ENCODE measurements around a stretch of chr6.

DNA sequence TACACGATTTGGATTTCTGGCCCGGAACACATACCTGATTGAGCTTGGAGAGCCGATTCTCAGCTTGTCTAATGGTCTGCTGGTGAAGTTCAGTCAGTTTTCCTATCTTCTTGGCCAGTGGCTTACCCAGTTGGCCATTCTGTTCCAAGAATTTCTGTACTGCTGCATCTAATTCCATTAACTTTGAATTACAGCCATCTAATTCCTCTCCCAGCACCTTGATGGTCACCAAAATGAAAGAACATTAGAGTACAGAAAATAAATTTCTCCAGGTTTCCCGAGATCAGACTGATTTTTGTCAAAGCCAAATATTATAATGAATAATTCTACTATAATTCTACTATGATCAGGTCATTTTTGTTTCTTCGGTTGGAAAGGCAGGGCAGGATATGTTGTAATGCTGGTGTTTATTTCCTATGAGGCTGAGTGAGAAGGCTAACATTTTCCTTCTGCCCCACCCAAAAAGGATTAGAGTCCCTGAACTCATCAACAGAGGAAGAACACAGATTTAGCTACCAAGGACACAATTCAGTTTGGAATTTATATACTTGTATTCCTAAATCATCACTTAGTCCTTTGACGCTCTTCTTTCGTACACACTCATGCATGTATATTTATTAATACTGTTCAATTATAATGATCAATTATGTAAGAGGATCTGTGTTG lies 319.0 kb downstream of the SYNE1 start:
- RAMPAGE, long total RNA, result no peak
- RRBS, result no CpG with 5 or more reads among the region's 7 CpGs
PRO-cap:
- standard, result no peak
- CoPRO, capped RNA only, 2 experiments, result no peak in any of the 2 experiments
- CoPRO, capped and uncapped RNA, 2 experiments, result no peak in any of the 2 experiments
- CoPRO, uncapped RNA only, 2 experiments, result no peak in any of the 2 experiments
CAGE:
- cytosol, long polyA plus RNA, result no peak
- long polyA plus RNA, result no peak
- nucleolus, long total RNA, result no peak
- nucleus, long polyA plus RNA, result no peak

DNA sequence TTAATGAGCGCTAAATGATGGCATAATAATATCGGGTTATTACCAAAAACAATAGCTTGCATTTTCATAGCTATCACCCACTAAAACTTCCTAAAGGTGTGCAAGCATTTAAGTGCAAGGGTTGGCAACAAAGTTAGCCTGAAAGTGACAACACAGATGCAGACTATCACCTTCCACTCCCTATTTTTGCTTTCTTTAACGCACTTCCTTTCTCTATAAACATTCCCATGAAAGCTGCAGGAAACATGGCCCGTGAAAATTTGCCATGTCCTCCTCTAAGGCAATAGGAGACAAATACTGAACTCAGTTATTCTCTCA lies 2.7 kb downstream of the MYCT1 start:
- RAMPAGE, long total RNA, result no peak
- RRBS, result no CpG with 5 or more reads among the region's 4 CpGs
PRO-cap:
- standard, result no peak
- CoPRO, capped RNA only, 2 experiments, result no peak in any of the 2 experiments
- CoPRO, capped and uncapped RNA, 2 experiments, result no peak in any of the 2 experiments
- CoPRO, uncapped RNA only, 2 experiments, result no peak in any of the 2 experiments
CAGE:
- cytosol, long polyA plus RNA, result no peak
- long polyA plus RNA, result no peak
- nucleolus, long total RNA, result no peak
- nucleus, long polyA plus RNA, result no peak

DNA sequence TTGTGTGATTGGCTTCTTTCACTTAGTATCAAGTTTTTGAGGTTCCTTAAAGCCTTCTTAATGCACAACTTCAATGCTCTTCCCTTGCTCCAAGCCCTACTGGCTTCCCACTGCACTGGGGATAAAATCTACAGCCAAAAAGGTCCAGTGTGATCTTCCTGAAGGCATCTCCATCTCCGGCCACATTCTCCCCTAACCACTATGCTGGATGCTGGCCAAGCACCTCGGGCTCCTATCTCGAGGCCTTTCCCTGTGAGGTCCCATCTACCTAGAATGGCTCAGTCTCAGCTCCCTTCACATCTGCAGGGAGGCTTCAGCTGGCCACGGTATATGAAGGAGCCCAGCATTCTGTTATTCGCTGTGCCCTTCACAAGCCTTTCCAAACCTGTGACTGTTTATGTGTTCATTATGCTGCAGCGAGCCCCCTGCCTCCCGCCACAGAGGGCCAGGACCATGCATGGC lies 48.0 kb downstream of the CNKSR3 start:
- RAMPAGE, long total RNA, result no peak
- RRBS, result no CpG with 5 or more reads among the region's 7 CpGs
PRO-cap:
- standard, result no peak
- CoPRO, capped RNA only, 2 experiments, result no peak in any of the 2 experiments
- CoPRO, capped and uncapped RNA, 2 experiments, result no peak in any of the 2 experiments
- CoPRO, uncapped RNA only, 2 experiments, result no peak in any of the 2 experiments
CAGE:
- cytosol, long polyA plus RNA, result no peak
- long polyA plus RNA, result no peak
- nucleolus, long total RNA, result no peak
- nucleus, long polyA plus RNA, result no peak

DNA sequence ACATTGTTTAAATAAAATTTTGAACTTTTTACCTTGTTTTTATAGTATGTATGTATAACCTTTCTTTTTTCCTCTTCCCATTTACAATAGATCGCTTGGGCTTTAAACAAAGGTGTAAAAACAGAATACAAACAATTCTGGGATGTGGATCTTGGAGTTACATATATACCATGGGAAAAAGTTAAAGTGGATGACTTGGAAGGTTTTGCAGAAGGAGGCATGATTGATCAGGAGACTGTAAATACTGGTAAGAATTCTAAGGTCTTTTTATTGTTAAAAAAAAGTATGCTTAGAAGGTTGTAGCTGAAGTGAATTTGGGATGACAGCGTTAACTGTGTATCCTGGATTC lies 86.8 kb downstream of the SCAF8 start:
- RAMPAGE, long total RNA, result no peak
- RRBS, result no CpG with 5 or more reads among the region's 2 CpGs
PRO-cap:
- standard, result no peak
- CoPRO, capped RNA only, 2 experiments, result no peak in any of the 2 experiments
- CoPRO, capped and uncapped RNA, 2 experiments, result no peak in any of the 2 experiments
- CoPRO, uncapped RNA only, 2 experiments, result no peak in any of the 2 experiments
CAGE:
- cytosol, long polyA plus RNA, result no peak
- long polyA plus RNA, result no peak
- nucleolus, long total RNA, result no peak
- nucleus, long polyA plus RNA, result no peak

DNA sequence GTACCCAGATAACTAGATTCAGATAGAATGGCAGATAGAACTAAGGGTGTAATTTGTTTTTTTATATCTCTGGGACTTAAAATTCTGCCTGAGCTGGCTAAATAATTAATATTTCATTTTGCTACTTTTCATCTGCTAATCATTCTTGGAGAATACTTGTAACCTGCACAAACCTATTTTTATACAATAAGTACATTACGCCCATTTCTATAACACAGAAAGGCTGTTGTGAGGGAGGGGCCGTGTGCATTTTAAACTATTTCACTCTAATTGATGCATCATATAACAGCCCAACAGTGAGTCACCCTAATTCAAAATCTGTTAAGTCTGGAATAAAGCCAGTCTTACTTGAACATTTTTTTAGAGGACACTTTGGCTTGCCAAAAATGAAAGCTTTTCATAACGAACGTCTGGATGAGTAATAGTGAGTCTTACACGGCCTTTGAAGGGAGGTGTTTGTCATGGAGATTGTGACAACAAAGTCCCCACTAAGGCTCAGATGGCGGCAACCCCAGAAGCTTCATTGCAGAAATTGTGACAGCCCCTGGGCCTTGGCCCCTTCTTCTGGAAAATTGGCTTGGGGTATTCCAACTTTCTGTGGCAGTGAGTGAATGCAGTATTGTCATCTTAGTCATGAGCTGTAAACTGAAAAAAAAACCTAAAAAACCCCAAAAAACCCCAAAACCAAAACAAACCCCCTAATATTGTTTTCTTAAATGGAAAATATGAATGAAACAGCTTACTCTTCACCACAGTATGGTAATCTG lies 92.7 kb upstream of the CLDN20 start:
- RAMPAGE, long total RNA, result no peak
- RRBS, result no CpG with 5 or more reads among the region's 6 CpGs
PRO-cap:
- standard, result no peak
- CoPRO, capped RNA only, 2 experiments, result no peak in any of the 2 experiments
- CoPRO, capped and uncapped RNA, 2 experiments, result no peak in any of the 2 experiments
- CoPRO, uncapped RNA only, 2 experiments, result no peak in any of the 2 experiments
CAGE:
- cytosol, long polyA plus RNA, result no peak
- long polyA plus RNA, result no peak
- nucleolus, long total RNA, result no peak
- nucleus, long polyA plus RNA, result no peak

DNA sequence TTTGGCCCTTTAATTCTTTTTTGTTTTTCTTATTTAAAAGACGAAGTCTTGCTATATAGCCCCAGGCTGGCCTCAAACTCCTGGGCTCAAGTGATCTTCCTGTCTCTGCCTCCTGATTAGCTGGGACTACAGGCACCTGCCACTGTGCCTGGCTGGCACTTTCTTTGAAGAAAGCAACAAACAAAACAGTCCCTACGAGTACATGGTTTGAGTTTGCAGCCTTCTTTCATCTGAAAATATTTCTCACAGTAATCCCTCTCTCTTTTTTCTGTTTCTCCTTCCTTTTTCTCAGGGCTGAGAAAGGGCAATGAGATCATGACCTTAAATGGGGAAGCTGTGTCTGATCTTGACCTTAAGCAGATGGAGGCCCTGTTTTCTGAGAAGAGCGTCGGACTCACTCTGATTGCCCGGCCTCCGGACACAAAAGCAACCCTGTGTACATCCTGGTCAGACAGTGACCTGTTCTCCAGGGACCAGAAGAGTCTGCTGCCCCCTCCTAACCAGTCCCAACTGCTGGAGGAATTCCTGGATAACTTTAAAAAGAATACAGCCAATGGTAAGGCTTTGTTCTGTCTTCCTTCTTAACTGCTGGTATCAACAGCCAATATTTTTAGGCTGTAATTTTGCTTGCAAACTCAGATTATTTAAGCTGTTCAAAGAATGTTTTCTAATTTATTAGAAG lies 80.7 kb upstream of the CLDN20 start:
- RAMPAGE, long total RNA, result no peak
- RRBS, result no CpG with 5 or more reads among the region's 6 CpGs
PRO-cap:
- standard, result no peak
- CoPRO, capped RNA only, 2 experiments, result no peak in any of the 2 experiments
- CoPRO, capped and uncapped RNA, 2 experiments, result no peak in any of the 2 experiments
- CoPRO, uncapped RNA only, 2 experiments, result no peak in any of the 2 experiments
CAGE:
- cytosol, long polyA plus RNA, result no peak
- long polyA plus RNA, result no peak
- nucleolus, long total RNA, result no peak
- nucleus, long polyA plus RNA, result no peak

- RAMPAGE, long total RNA, result no peak
- RRBS, result no CpG with 5 or more reads among the region's 6 CpGs
PRO-cap:
- standard, result no peak
- CoPRO, capped RNA only, 2 experiments, result peak in 1 of 2 experiments; most common plus-strand start chr6:155364064 (in 1)
- CoPRO, capped and uncapped RNA, 2 experiments, result no peak in any of the 2 experiments
- CoPRO, uncapped RNA only, 2 experiments, result no peak in any of the 2 experiments
CAGE:
- cytosol, long polyA plus RNA, result no peak
- long polyA plus RNA, result no peak
- nucleolus, long total RNA, result no peak
- nucleus, long polyA plus RNA, result no peak
Observed at GRCh38 chr6:155363885-155364223, 49.6 kb upstream of the TFB1M start.

DNA sequence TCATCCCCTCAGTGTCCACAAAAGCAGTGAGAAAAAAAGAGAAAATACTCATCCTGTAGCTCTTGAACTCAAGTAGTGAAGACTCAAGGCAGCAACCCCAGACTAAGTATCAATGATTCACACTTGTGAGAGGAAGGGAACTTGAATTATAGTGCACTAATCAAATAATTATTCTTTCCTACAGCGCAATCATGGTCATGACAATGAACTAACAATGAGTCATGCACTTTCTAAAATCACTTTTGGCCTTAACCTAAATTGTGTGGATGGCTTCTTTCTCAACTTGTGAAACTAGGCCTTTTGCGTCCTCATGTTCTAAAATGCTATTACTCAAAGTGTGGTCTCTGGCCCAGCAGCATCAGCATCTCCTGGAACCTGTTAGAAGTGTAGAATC lies 68.6 kb upstream of the NOX3 start:
- RAMPAGE, long total RNA, result no peak
- RRBS, result no CpG with 5 or more reads among the region's 2 CpGs
PRO-cap:
- standard, result no peak
- CoPRO, capped RNA only, 2 experiments, result no peak in any of the 2 experiments
- CoPRO, capped and uncapped RNA, 2 experiments, result no peak in any of the 2 experiments
- CoPRO, uncapped RNA only, 2 experiments, result no peak in any of the 2 experiments
CAGE:
- cytosol, long polyA plus RNA, result no peak
- long polyA plus RNA, result no peak
- nucleolus, long total RNA, result no peak
- nucleus, long polyA plus RNA, result no peak

DNA sequence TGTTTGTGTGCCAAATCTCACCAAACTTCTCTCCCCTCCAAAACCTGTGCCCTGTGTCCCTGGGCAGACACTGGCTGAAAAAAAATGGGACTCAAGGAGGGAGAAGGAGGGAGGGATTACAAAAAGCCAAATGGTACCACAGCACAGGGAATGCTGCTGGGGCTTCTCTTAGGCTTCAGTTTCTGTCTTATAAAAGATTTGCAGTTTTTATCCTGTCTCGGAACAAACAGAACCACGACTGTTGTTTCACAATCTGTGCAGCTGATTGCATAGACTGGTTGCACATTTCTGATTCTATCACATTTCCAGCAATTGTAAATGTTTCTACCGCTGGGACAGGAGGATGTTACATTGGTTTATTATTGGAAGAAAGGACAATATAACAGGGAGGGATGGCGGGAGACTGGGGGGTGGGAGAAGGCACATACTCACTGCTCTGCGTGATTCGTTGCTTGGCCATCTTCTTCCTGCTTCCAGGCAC lies 73.5 kb upstream of the ARID1B start:
- RAMPAGE, long total RNA, result no peak
- RRBS, result no CpG with 5 or more reads among the region's 6 CpGs
PRO-cap:
- standard, result no peak
- CoPRO, capped RNA only, 2 experiments, result no peak in any of the 2 experiments
- CoPRO, capped and uncapped RNA, 2 experiments, result no peak in any of the 2 experiments
- CoPRO, uncapped RNA only, 2 experiments, result no peak in any of the 2 experiments
CAGE:
- cytosol, long polyA plus RNA, result no peak
- long polyA plus RNA, result no peak
- nucleolus, long total RNA, result no peak
- nucleus, long polyA plus RNA, result no peak

GRCh38 chr6:156791194-156792029 lies 14.2 kb downstream of the ARID1B start:
- RAMPAGE, long total RNA, result no peak
- RRBS, result no CpG with 5 or more reads among the region's 11 CpGs
PRO-cap:
- standard, result no peak
- CoPRO, capped RNA only, 2 experiments, result no peak in any of the 2 experiments
- CoPRO, capped and uncapped RNA, 2 experiments, result no peak in any of the 2 experiments
- CoPRO, uncapped RNA only, 2 experiments, result no peak in any of the 2 experiments
CAGE:
- cytosol, long polyA plus RNA, result no peak
- long polyA plus RNA, result no peak
- nucleolus, long total RNA, result no peak
- nucleus, long polyA plus RNA, result no peak

DNA sequence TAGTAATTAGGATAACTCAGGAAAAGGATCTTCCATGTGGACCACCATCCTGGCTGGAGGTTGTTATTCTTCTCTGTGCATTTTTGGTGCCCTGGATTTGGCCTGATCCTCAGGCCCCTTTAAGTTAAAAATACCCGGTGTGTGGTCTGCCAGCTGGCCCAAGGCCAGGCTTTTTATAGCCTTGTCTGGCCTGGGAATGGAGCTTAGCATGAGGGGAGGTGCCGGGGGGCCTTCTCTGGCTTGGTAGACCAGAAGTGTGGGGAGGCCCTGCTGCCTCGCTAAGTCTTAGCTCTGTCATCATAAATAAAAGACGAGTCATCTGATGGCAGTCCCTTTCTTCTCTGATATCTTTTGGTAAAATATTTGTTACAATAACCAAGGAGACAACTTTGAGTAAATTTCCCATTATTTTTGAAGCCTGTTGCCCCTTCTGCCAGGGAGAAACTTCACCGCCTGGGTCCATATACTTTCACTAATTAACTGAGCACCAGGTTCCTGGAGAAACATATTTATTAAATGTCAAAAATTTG lies 71.4 kb downstream of the ARID1B start:
- RAMPAGE, long total RNA, result no peak
- RRBS, result 11% methylated on average over 2 of the region's 5 CpGs
PRO-cap:
- standard, result no peak
- CoPRO, capped RNA only, 2 experiments, result no peak in any of the 2 experiments
- CoPRO, capped and uncapped RNA, 2 experiments, result no peak in any of the 2 experiments
- CoPRO, uncapped RNA only, 2 experiments, result no peak in any of the 2 experiments
CAGE:
- cytosol, long polyA plus RNA, result no peak
- long polyA plus RNA, result no peak
- nucleolus, long total RNA, result no peak
- nucleus, long polyA plus RNA, result no peak

DNA sequence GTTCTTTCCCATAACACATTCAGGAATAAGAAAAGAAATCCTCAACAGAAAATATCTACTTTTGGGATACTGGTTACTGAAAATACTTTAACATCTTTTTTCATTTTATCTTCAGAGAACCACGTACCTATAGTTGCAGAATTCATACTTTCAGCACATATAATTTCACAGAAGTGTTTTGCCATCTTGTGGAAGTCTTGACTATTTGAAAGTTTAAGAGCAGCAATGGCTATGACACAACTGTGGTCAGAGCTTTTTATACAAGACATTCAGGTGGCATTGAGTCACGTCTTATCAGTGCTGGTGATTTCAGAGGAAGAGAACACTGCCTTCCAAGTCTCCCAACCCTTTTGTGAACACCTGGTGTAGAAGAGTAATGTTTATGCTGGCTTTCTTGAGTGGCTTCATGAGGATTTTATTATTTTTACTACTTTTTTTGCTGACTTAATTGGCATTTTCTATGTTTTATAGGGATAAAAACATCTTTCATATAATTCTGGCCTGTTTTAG lies 171.6 kb downstream of the ARID1B start:
- RAMPAGE, long total RNA, result no peak
- RRBS, result no CpG with 5 or more reads among the region's 2 CpGs
PRO-cap:
- standard, result no peak
- CoPRO, capped RNA only, 2 experiments, result no peak in any of the 2 experiments
- CoPRO, capped and uncapped RNA, 2 experiments, result no peak in any of the 2 experiments
- CoPRO, uncapped RNA only, 2 experiments, result no peak in any of the 2 experiments
CAGE:
- cytosol, long polyA plus RNA, result no peak
- long polyA plus RNA, result no peak
- nucleolus, long total RNA, result no peak
- nucleus, long polyA plus RNA, result no peak

DNA sequence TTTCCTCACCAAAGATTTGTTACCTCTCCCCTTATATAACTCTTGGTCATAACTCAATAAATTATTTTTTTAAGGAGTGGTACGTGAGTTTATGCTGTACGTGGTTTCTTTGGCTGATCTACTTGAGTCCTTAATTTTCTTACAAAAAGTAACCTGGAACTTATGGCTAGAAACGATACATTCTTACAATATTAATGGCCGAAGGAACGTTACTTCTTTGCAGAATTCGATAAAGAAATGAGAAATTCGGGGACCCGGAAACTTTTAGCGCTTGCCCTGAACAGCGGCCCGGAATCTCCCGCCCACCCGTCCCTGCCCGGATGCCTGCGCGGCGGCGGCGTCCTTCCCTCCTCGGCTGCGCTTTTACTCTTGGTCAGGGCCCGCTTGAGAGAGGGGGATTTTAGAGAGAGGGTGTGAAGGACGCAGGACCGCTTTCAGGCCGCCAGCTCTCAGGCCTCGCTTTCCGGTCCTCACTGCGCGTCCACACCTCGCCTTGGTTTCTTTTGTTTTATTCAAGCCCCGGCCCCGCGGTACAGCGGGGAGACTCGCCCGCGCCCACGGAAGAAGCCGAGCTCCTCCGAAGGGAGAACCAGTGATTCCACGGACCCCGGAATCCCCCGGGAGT lies 243.7 kb downstream of the ARID1B start:
- RAMPAGE, long total RNA, result no peak
- RRBS, result 0% methylated on average over 10 of the region's 43 CpGs
PRO-cap:
- standard, result bidirectional peak, plus-strand start at position 309 of the sequence, minus-strand start at position 297 of the sequence
- CoPRO, capped RNA only, 2 experiments, result no peak in any of the 2 experiments
- CoPRO, capped and uncapped RNA, 2 experiments, result no peak in any of the 2 experiments
- CoPRO, uncapped RNA only, 2 experiments, result no peak in any of the 2 experiments
CAGE:
- cytosol, long polyA plus RNA, result no peak
- long polyA plus RNA, result no peak
- nucleolus, long total RNA, result no peak
- nucleus, long polyA plus RNA, result no peak

- RAMPAGE, long total RNA, result no peak
- RRBS, result no CpG with 5 or more reads among the region's 5 CpGs
PRO-cap:
- standard, result no peak
- CoPRO, capped RNA only, 2 experiments, result no peak in any of the 2 experiments
- CoPRO, capped and uncapped RNA, 2 experiments, result no peak in any of the 2 experiments
- CoPRO, uncapped RNA only, 2 experiments, result no peak in any of the 2 experiments
CAGE:
- cytosol, long polyA plus RNA, result no peak
- long polyA plus RNA, result no peak
- nucleolus, long total RNA, result no peak
- nucleus, long polyA plus RNA, result no peak
Observed at GRCh38 chr6:157033139-157033924, 256.2 kb downstream of the ARID1B start.

- RAMPAGE, long total RNA, result no peak
- RRBS, result no CpG with 5 or more reads among the region's 3 CpGs
PRO-cap:
- standard, result no peak
- CoPRO, capped RNA only, 2 experiments, result no peak in any of the 2 experiments
- CoPRO, capped and uncapped RNA, 2 experiments, result no peak in any of the 2 experiments
- CoPRO, uncapped RNA only, 2 experiments, result no peak in any of the 2 experiments
CAGE:
- cytosol, long polyA plus RNA, result no peak
- long polyA plus RNA, result no peak
- nucleolus, long total RNA, result no peak
- nucleus, long polyA plus RNA, result no peak
Observed at GRCh38 chr6:157089191-157089665, 234.1 kb downstream of the TMEM242 start.

DNA sequence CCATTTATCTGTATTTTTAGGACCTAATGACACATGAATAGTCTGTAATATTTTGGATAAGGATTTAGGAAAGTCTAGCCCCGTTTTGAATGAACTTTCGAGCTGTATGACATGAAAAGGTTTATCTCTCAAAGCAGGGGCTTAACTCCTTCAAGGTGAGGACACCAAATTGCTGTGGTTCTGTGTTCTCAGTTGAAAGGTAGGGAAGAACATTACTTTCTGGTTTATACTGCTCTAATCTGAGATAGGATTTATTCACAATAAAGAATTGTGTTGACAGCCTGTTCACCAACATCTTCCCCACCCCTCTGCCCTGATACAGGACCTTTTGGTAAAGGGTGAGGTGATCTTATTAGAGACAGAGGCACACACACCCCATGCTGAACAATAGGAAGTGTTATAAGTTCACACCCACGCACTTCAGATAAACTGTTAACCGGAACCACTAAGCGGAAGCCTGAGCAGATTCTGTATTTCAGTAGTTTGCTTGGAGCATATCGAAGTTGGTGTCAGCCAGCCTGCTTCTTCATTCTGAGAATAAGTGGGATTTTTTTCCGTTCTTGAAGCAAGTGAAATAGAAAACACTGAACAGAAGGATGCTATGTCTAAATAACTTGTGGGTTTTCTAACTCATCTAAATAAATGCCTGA lies 223.3 kb downstream of the TMEM242 start:
- RAMPAGE, long total RNA, result no peak
- RRBS, result no CpG with 5 or more reads among the region's 7 CpGs
PRO-cap:
- standard, result unidirectional peak, plus-strand start at position 481 of the sequence
- CoPRO, capped RNA only, 2 experiments, result peak in 1 of 2 experiments; most common plus-strand start position 473 of the sequence (in 1); most common minus-strand start position 205 of the sequence (in 1)
- CoPRO, capped and uncapped RNA, 2 experiments, result no peak in any of the 2 experiments
- CoPRO, uncapped RNA only, 2 experiments, result no peak in any of the 2 experiments
CAGE:
- cytosol, long polyA plus RNA, result no peak
- long polyA plus RNA, result no peak
- nucleolus, long total RNA, result no peak
- nucleus, long polyA plus RNA, result no peak

- RAMPAGE, long total RNA, result no peak
- RRBS, result 3% methylated on average over 11 of the region's 39 CpGs
PRO-cap:
- standard, result bidirectional peak, plus-strand start at chr6:157221445, minus-strand start at chr6:157221348
- CoPRO, capped RNA only, 2 experiments, result peak in 2 of 2 experiments; most common plus-strand start chr6:157221447 (in 2); most common minus-strand start chr6:157221348 (in 1)
- CoPRO, capped and uncapped RNA, 2 experiments, result peak in 1 of 2 experiments; most common plus-strand start chr6:157221440 (in 1); most common minus-strand start chr6:157221348 (in 1)
- CoPRO, uncapped RNA only, 2 experiments, result no peak in any of the 2 experiments
CAGE:
- cytosol, long polyA plus RNA, result no peak
- long polyA plus RNA, result no peak
- nucleolus, long total RNA, result no peak
- nucleus, long polyA plus RNA, result no peak
Observed at GRCh38 chr6:157220958-157221729, 102.2 kb downstream of the TMEM242 start.

GRCh38 chr6:157313213-157314394 lies 9.7 kb downstream of the TMEM242 start:
- RAMPAGE, long total RNA, result no peak
- RRBS, result no CpG with 5 or more reads among the region's 38 CpGs
PRO-cap:
- standard, result no peak
- CoPRO, capped RNA only, 2 experiments, result no peak in any of the 2 experiments
- CoPRO, capped and uncapped RNA, 2 experiments, result peak in 1 of 2 experiments; most common minus-strand start chr6:157314012 (in 1)
- CoPRO, uncapped RNA only, 2 experiments, result peak in 2 of 2 experiments; most common minus-strand start chr6:157314318 (in 2)
CAGE:
- cytosol, long polyA plus RNA, result no peak
- long polyA plus RNA, result no peak
- nucleolus, long total RNA, result no peak
- nucleus, long polyA plus RNA, result no peak